Measurements from ENCODE around the genes CTBP2, DHX32 and DOCK1.

- RRBS = no CpG with 5 or more reads among the region's 6 CpGs
CAGE:
- cytosol, long polyA plus RNA = no peak
- long polyA plus RNA = no peak
- nucleus, long polyA plus RNA = no peak
Observed at GRCh38 chr10:124729185-124729891, 14.8 kb downstream of the FAM53B start.

DNA sequence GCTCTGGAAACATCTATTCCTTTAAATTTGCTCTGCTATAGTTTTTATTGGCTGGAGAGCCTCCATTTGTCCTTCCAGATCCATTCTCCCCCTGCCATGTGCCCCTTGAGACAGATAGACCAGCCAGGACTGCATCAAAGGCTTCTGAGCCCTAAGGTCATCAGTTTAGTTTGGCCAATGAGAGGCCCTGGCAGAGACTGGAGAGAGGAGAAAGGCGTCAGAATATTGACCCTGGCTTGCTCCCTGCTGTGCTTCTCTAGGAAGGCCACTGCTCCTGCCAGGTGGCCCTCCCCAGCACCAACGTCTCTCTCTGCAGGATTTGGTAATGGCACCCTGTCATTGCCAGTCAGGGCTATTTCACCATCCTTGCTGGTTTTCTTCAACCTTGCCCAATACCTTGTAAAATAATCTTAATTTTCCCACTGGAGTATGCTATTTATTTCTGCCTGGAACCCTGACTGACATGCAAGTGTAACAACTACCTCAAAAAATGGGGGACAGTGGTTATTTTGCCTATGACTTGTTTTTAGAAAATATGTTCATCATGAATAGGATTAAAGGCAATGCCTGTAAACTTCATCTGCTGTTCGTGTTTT is 38.8 kb upstream of the ZRANB1 start:
- RRBS = no CpG with 5 or more reads among the region's 3 CpGs
CAGE:
- cytosol, long polyA plus RNA = no peak
- long polyA plus RNA = no peak
- nucleus, long polyA plus RNA = no peak

DNA sequence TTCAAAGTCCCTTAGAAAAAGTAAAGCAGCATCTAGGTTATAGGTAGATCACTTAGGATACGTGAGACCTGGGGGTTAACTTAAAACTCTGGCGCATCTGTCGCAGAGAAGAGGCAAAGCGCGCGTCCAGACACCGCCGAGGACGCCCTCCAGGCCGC is 25.6 kb upstream of the ZRANB1 start:
- RRBS = no CpG with 5 or more reads among the region's 10 CpGs
CAGE:
- cytosol, long polyA plus RNA = no peak
- long polyA plus RNA = no peak
- nucleus, long polyA plus RNA = no peak

DNA sequence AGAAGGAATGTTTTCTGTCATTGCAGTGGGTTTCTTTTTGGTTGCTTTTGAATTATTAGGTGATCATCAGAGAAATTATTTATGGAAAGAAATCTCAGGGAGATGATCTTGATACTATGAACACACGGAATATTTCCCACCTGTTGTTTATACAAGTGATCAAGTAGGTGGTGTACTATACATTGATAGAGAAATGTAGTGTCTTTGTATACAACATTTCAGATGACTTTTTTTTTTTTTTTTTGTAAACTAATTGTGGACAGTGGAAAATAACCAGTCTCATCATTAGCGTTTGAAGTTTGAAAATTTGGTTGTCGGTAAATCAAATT is 39.2 kb downstream of the ZRANB1 start:
- RRBS = no CpG with 5 or more reads among the region's 3 CpGs
CAGE:
- cytosol, long polyA plus RNA = no peak
- long polyA plus RNA = no peak
- nucleus, long polyA plus RNA = no peak

DNA sequence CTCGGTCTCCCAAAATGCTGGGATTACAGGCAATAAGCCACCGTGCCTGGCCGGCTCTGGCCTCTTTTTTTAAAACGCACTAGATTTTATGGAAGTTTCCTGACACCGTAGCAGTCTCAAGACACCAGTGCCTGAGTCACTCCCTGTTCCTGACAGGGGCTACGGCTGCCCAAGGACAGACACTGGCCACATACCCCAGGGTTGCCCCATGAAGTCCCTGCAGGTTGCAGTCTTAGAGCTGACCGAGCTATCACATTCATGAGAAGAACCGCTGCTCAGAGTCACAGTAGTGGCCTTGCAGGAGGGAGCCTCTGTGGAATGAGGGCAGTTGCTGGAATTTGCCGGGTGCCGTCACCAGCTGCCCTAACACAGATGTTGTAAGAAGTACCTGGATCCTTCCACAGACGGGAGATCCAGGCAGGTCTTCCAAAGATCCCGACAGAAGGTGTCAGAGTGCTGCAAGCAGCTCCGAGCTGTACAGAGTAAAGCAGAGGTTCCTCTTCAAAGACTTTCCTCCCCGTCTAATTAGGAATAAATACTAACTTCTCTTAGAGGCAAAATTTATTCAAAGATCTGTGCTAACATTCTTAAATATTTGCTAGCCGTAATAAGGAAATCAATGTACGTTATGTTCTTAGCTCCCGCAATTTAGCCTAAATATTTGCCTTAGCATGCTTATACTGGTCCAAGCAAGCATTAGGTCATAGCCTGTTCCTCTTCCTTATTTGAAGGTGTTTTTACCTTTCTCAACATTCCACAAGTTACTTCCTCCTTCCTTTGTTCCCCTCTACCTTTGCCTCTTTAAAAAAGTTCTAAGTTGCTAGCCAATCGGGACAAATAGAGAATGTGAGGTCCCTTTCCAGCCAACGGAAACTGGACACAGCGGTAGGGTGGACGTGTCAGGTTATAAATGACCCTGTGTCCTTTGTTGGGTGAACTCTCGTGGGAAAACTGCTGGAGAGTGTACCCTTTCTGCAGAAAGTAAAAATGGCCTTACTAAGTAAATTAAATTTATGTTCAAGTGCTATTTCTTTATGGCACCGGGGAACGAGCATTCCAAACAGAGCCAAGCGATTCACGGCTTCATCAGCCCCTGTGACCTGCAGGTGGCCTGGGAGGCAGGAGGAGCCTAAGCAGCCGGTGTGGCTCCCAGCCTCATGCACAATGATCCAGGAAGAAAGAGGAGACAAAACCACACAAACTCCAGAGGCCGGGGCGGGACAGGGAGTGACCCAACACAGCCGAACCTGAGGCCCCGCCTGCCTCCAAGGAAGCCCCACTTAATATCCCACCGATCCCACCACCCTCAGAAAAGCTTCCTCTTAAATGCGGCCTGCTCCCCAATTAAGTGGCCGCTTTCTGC is 19.2 kb downstream of the CTBP2 start:
- RRBS = 78% methylated on average over 5 of the region's 34 CpGs
CAGE:
- cytosol, long polyA plus RNA = no peak
- long polyA plus RNA = no peak
- nucleus, long polyA plus RNA = no peak

- RRBS = no CpG with 5 or more reads among the region's 13 CpGs
CAGE:
- cytosol, long polyA plus RNA = no peak
- long polyA plus RNA = no peak
- nucleus, long polyA plus RNA = no peak
Observed at GRCh38 chr10:125027791-125028460, at the start of gene CTBP2. Gene CTBP2 (minus strand): TSS chr10:125028071.

DNA sequence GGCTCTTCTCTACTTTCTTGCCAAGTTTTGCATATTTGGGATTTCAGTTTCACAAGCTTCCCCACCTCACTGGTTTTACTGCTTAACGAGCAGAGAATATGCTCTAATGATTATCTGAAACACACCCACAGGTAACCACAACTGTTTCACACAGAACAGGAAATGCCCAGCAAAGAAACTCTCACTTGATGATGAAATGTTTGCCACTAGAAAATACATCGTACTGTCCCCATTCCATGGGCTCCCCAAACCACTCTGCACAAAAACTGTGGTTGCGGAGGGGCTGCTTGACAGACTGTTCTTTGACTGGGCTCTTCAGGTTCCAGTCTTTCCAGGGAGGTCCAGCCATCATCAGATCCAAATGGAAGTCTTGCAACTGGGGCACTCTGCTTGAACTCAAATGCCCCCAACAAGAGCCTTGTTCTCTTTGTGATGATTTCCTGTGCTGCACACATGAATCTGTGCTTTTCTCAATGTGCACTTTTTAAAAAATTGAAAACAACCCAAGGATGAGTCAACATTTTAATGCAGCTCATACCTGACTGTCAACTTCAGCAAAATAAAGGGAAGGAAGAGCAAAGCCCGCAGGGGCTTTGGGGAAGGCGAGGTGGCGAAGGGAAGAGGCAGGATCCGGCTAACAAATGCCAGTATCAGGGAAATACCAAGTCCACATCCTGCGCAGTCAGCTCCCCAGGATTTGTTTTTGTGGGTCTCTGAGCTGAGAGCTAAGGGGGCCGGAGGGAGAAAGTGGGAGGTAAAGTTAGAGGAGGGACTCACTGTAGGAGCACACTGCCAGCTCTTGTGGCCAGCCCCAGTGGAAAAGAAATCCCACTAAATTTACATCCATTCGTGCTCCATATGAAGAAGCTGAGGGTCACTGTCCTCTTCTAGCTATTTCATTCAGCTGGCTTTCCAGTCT is 37.3 kb upstream of the CTBP2 start:
- RRBS = 100% methylated on average over 2 of the region's 10 CpGs
CAGE:
- cytosol, long polyA plus RNA = no peak
- long polyA plus RNA = no peak
- nucleus, long polyA plus RNA = no peak

- RRBS = no CpG with 5 or more reads among the region's 17 CpGs
CAGE:
- cytosol, long polyA plus RNA = no peak
- long polyA plus RNA = no peak
- nucleus, long polyA plus RNA = no peak
Observed at GRCh38 chr10:125087664-125088342, 59.9 kb upstream of the CTBP2 start.

GRCh38 chr10:125442816-125443257 is 240.1 kb downstream of the TEX36 start:
- RRBS = no CpG with 5 or more reads among the region's 7 CpGs
CAGE:
- cytosol, long polyA plus RNA = no peak
- long polyA plus RNA = no peak
- nucleus, long polyA plus RNA = no peak

- RRBS = no CpG with 5 or more reads among the region's 1 CpG
CAGE:
- cytosol, long polyA plus RNA = no peak
- long polyA plus RNA = no peak
- nucleus, long polyA plus RNA = no peak
Observed at GRCh38 chr10:125851198-125851611, 27.9 kb downstream of the BCCIP start.

GRCh38 chr10:125880440-125881529 is at the start of gene DHX32:
Gene DHX32 (minus strand): TSS chr10:125881292.
- RRBS = no CpG with 5 or more reads among the region's 14 CpGs
CAGE:
- cytosol, long polyA plus RNA = no peak
- long polyA plus RNA = start-site peak on the minus strand at chr10:125881220-125881351, 66 and 63 reads in 2 replicates
- nucleus, long polyA plus RNA = no peak

DNA sequence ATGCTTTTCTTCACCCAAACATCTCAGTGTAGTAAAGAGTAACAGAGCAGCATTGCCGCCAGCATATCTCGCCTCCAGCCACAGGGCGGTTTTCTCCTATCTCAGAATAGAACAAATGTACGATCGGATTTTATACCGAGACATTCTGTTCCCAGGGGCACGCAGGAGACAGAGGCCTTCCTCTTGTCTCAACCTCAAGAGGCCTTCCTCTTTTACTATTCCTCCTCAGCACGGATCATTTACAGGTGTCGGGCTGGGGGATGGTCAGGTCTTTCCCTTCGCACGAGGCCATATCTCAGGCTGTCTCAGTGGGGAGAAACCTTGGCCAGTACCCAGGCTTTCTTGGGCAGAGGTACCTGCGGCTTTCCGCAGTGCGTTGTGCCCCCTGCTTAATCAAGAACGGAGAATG is 44.1 kb downstream of the FANK1 start:
- RRBS = no CpG with 5 or more reads among the region's 15 CpGs
CAGE:
- cytosol, long polyA plus RNA = no peak
- long polyA plus RNA = no peak
- nucleus, long polyA plus RNA = no peak

- RRBS = no CpG with 5 or more reads among the region's 1 CpG
CAGE:
- cytosol, long polyA plus RNA = no peak
- long polyA plus RNA = no peak
- nucleus, long polyA plus RNA = no peak
Observed at GRCh38 chr10:126373937-126374188, 14.4 kb downstream of the ADAM12 start.

- RRBS = 2% methylated on average over 51 of the region's 97 CpGs
CAGE:
- cytosol, long polyA plus RNA = start-site peak on the plus strand at chr10:126905448-126905453, 304 reads
- long polyA plus RNA = start-site peak on the plus strand at chr10:126905447-126905461, 313 and 266 reads in 2 replicates
- nucleus, long polyA plus RNA = start-site peak on the plus strand at chr10:126905448-126905453, 353 reads
Observed at GRCh38 chr10:126905153-126905751, at the start of gene DOCK1. Gene DOCK1 (plus strand): TSS chr10:126905428.

DNA sequence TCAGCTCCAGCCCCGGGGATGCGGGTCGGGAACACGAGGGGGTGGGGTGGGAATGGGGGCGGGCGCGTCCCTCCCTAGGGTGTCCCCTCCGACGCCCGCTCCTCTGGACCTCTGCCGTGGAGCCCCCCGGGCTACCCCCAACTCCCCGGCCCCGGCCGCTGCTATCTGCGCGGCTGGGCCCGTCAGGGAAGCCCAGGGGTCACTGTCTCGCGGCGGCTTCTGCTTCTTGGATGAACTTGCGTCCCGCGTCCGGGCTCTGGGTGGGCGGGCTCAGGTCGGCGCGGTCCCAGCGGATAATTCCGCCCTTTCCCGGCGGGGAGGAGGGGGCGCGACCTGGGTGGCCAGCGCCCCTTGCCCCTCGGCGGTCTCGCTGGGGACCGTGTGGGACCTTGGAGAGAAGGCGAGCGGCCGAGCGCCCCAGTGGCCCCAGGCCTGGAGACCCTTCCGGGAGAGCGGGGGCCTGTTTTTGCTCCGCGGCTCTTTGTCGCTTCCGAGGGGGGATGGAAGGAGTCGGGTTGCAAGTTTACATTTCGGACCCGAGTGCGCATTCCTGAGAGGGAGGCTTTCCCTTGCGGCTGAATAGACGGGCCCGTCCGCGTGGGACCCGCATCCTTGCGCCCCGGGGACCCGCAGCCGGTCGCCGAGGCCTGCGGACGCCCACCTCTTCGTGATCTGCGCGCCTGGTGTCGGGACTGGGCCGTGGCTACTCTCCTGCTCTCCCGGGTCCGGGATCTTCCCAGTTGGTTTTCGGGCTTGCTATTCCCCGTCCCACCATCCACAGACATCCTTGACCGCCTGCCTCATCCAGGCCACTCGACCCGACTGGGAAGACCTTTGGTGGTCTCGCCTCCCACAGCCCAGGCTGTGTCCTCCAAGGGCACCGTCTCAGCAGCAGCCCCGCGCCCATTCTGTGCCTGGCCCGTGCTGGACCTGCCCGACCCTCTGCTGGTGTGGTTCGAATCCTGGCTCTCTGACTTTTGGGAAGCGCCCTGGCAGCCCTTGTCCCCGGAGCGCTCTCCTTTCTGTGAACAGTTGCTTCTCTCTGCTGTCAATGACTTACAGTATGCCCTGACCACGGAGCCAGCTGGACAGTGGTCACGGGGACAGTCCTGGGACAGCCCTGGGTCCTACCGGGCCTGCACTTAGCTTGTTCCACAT is 903 bp downstream of the DOCK1 start:
- RRBS = 2% methylated on average over 25 of the region's 93 CpGs
CAGE:
- cytosol, long polyA plus RNA = no peak
- long polyA plus RNA = no peak
- nucleus, long polyA plus RNA = no peak

- RRBS = no CpG with 5 or more reads among the region's 9 CpGs
CAGE:
- cytosol, long polyA plus RNA = no peak
- long polyA plus RNA = no peak
- nucleus, long polyA plus RNA = no peak
Observed at GRCh38 chr10:127022992-127023410, 117.8 kb downstream of the DOCK1 start.

GRCh38 chr10:127968396-127968968 is 61.6 kb downstream of the PTPRE start:
- RRBS = no CpG with 5 or more reads among the region's 5 CpGs
CAGE:
- cytosol, long polyA plus RNA = no peak
- long polyA plus RNA = no peak
- nucleus, long polyA plus RNA = no peak

- RRBS = no CpG with 5 or more reads among the region's 6 CpGs
CAGE:
- cytosol, long polyA plus RNA = no peak
- long polyA plus RNA = no peak
- nucleus, long polyA plus RNA = no peak
Observed at GRCh38 chr10:127989351-127989842, 82.5 kb downstream of the PTPRE start.

DNA sequence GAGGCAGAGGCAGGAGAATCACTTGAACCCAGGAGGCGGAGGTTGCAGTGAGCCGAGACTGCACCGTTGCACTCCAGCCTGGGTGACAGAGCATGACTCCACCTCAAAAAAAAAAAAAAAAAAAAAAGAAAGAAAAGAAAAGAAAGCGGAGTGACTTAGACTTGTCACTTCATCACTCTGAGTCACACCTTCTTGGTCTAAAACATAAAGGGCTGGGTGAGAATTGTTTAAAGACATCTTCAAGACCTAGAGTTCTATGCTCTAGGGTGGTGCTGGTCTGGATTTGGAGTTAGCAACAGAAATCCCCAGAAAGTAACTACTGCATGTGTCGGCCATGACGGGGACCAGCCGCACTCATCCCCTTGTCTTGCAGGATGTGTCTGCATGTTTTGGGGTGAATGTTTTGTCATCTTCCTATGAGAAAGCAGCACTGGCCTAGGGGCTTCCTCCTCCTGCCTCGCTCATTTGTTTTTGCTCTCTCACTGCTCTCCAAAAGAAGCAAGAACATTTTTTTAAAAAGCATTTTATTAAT is 83.5 kb downstream of the PTPRE start:
- RRBS = no CpG with 5 or more reads among the region's 8 CpGs
CAGE:
- cytosol, long polyA plus RNA = no peak
- long polyA plus RNA = no peak
- nucleus, long polyA plus RNA = no peak

DNA sequence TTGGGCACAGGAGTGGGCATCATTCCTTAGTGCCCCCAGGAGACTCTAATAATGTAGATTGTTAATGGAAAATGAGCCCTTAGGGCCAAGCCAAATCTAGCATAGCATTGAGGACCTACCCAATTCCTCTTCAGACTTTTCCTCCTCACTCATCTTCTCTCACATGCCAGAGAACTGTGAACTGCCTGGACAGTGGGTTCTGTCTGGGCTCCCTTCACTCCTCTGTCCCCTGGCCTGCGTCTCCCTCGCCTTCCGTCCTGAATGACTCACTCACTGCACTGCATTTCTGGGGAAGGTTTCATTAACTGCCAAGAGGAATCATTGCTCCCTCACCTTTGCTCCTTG is 89.2 kb downstream of the MKI67 start:
- RRBS = no CpG with 5 or more reads among the region's 3 CpGs
CAGE:
- cytosol, long polyA plus RNA = no peak
- long polyA plus RNA = no peak
- nucleus, long polyA plus RNA = no peak